ENCODE measurements around a stretch of chr17.

DNA sequence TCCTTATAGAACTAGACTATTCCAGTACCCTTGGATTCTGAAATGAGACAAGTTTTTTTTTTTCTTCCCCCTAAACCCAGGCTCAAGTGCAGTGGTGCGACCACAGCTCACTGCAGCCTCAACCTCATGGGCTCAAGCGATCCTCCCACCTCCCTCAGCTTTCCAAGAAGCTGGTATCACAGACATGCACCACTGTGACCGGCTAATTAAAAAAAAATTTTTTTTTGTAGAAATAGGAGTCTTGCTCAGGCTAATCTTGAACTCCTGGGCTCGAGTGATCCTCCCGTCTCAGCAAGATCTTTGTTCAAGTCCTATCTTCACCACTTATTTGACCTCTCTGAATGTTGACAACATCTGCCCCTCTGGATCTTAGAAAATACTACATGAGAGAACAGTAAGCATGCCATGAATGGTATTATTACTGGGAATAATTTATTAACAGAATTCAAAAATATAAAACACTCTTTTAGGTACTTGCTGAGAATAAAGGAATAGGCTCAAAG, 26.7 kb upstream of the CORO6 start:
- PRO-cap, result no peak
- RAMPAGE, long total RNA, 4 experiments, result no peak in any of the 4 experiments

GRCh38 chr17:29681918-29682465, 59.3 kb upstream of the CORO6 start:
- PRO-cap, result no peak
- RAMPAGE, long total RNA, 4 experiments, result no peak in any of the 4 experiments

DNA sequence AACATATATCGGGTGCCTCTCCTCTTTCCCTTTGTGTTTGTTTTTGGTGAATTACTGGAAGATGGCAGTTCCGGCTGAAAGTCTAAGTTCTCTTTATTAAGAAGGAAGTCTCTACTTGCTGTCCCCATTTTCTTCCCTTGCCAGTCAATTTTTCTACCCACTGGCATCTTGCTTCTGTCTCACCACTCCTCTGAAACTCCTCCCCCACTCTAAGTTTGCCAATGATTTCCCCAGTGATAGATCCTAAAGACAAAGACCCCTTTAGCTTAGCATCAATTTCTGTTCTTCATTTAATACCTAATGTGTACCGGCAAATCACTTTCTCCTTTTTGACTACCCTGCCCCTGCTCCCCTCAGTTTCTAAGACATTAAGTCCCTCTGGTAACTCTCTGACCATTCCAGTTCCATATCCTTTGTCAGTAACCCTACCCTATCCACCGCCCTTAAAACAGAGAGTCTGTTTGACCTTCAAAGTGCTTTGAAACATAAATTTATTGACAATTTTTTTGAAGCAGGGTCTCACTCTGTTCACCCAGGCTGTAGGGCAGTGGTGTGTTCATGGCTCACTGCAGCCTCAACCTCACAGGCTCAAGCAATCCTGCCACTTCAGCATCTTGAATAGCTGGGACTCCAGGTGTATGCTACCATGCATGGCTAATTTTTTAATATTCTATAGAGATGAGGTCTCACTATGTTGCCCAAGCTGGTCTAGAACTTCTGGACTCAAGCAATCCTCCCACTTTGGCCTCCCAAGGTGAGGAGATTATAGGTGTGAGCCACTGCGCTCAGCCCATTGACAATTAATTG, 94.1 kb upstream of the CORO6 start:
- PRO-cap, result no peak
- RAMPAGE, long total RNA, 4 experiments, result start-site peak on the minus strand in 1 of 4 experiments, centred at position 267 of the sequence, 6 reads per replicate

GRCh38 chr17:29758339-29759178, 135.8 kb upstream of the CORO6 start:
- PRO-cap, result no peak
- RAMPAGE, long total RNA, 4 experiments, result no peak in any of the 4 experiments

DNA sequence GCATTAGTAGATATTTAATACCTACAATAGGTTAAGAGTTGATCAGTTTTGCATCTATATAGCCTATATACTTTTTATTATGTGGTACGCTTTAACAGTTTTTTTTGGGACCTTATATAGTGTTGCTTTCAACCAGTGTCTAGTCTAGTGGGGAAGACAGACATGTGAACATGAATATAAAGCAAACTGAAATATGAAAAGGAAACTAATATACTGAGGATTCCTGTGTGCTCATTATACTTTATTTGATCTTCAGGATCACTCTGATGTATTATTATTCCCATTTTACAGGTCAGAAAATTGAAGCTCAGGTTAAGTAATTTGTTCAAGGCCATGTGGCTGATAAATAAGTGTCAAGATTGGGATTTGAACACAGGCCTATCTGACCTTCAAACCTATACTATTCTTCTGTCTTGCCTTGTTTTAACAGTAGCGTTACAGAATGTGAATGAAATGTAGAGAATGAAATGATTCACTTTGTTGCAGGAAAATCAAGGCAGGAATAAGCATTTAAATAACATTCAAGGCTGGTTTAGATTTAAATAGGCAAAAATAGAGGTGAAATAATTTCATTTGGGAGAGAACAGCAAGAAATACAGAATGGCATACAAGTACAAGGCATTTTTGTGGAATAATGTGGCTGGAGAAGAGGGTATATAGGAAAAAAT, 4.0 kb downstream of the NSRP1 start:
- PRO-cap, result no peak
- RAMPAGE, long total RNA, 4 experiments, result no peak in any of the 4 experiments

DNA sequence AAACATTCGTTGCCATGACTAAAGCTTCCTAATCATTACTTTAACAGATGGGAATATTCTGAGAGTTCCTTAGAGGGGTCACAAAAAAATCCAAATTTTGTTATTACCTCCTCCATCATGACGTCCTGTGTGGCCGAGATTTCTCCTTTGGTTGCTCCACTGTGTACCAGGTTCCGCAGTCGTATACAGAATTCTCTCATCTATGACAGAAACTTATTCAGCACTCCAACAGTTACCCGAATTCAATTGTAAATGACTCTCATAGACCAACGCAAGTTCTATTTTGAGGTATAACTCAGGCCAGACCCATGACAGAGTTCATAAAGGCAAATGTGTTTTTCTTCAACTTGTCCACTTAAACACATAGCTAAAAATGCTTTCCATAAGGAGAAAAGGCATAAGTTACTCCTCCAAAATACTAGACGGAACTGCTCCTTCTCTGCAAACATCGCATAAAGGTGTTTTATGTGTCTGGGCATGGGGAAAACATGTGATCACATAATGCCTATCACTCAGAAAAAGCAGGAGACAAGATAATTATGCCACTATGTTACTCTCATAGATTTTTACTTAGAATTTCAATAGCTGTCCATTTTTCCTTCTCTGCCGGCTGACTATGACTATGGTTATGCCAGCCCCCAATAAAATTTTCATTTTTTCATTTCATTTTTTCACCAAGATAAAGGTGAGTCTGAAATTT, 6.3 kb downstream of the BLMH start:
- PRO-cap, result no peak
- RAMPAGE, long total RNA, 4 experiments, result no peak in any of the 4 experiments

GRCh38 chr17:30380019-30380579, 1.4 kb downstream of the CPD start:
- PRO-cap, result no peak
- RAMPAGE, long total RNA, 4 experiments, result no peak in any of the 4 experiments

DNA sequence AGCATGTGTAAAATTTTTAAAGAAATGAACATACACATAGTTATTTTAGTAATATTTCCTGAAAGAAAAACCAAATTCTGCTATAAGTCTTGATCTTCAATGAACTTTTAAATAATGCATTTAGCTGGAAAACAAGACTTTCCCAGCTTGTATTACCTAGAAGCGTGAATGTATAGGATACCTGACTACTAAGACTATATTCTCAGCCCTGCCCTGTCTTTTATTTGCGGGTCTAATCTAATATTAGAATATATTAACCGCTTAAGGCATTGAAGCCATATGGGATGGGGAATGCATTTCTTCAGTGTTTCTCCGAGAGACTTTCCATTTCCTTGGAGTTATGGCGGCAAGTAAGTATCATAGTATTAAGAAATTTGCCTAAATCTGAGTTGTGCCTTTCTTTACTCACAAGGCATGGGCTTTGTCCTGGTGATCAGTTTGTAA, 10.3 kb upstream of the GOSR1 start:
- PRO-cap, result no peak
- RAMPAGE, long total RNA, 4 experiments, result no peak in any of the 4 experiments

GRCh38 chr17:30472356-30472896, 4.8 kb upstream of the GOSR1 start:
- PRO-cap, result no peak
- RAMPAGE, long total RNA, 4 experiments, result no peak in any of the 4 experiments

- PRO-cap, result no peak
- RAMPAGE, long total RNA, 4 experiments, result no peak in any of the 4 experiments
Observed at GRCh38 chr17:30666692-30667570, 157.6 kb downstream of the CRLF3 start.

GRCh38 chr17:30732235-30733013, 92.1 kb downstream of the CRLF3 start:
- PRO-cap, result no peak
- RAMPAGE, long total RNA, 4 experiments, result no peak in any of the 4 experiments

GRCh38 chr17:30822776-30823326, 1.6 kb downstream of the CRLF3 start:
- PRO-cap, result no peak
- RAMPAGE, long total RNA, 4 experiments, result no peak in any of the 4 experiments

DNA sequence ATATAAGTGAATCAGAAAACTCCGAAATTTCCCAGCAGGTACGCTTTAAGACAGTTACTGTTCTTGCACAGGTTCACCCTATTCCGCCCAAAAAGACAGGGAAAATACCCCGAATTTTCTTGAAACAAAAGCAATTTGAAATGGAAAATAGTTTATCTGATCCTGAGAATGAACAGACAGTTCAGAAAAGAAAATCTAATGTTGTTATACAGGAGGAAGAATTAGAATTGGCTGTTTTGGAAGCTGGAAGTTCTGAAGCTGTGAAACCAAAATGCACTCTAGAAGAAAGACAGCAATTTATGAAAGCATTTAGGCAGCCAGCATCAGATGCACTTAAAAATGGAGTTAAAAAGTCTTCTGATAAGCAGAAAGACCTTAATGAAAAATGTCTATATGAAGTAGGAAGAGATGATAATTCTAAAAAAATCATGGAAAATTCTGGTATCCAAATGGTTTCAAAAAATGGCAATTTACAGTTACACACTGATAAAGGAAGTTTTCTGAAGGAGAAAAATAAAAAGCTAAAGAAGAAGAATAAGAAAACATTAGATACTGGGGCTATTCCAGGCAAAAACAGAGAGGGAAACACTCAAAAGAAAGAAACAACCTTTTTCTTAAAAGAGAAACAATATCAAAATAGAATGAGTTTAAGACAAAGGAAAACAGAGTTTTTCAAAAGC, 3.4 kb downstream of the ATAD5 start:
- PRO-cap, result no peak
- RAMPAGE, long total RNA, 4 experiments, result no peak in any of the 4 experiments

- PRO-cap, result no peak
- RAMPAGE, long total RNA, 4 experiments, result no peak in any of the 4 experiments
Observed at GRCh38 chr17:30859393-30859597, 27.5 kb downstream of the ATAD5 start.

GRCh38 chr17:30905544-30906132, 400 bp downstream of the TEFM start:
- PRO-cap, result no peak
- RAMPAGE, long total RNA, 4 experiments, result no peak in any of the 4 experiments

GRCh38 chr17:31094415-31094836, 351 bp upstream of the NF1 start:
- PRO-cap, result bidirectional peak, plus-strand start at chr17:31094915, minus-strand start at chr17:31094811
- RAMPAGE, long total RNA, 4 experiments, result no peak in any of the 4 experiments

DNA sequence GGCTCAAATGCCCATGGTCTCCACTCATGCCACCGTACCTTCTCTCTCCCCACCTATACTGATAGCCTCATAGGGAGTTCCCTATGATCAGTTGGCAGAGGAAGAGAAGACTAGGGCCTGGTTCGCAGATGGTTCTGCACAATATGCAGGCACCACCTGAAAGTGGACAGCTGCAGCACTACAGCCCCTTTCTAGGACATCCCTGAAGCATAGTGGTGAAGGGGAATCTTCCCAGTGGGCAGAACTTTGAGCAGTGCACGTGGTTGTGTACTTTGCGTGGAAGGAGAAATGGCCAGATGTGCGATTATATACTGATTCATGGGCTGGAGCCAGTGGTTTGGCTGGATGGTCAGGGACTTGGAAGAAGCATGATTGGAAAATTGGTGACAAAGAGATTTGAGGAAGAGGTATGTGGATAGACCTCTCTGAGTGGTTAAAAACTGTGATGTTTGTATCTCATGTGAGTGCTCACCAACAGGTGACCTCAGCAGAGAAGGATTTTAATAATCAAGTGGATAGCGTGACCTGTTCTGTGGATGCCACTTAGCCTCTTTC, 91.5 kb downstream of the NF1 start:
- PRO-cap, result no peak
- RAMPAGE, long total RNA, 4 experiments, result start-site peak on the plus strand in 1 of 4 experiments, centred at position 212 of the sequence, 6 reads per replicate

DNA sequence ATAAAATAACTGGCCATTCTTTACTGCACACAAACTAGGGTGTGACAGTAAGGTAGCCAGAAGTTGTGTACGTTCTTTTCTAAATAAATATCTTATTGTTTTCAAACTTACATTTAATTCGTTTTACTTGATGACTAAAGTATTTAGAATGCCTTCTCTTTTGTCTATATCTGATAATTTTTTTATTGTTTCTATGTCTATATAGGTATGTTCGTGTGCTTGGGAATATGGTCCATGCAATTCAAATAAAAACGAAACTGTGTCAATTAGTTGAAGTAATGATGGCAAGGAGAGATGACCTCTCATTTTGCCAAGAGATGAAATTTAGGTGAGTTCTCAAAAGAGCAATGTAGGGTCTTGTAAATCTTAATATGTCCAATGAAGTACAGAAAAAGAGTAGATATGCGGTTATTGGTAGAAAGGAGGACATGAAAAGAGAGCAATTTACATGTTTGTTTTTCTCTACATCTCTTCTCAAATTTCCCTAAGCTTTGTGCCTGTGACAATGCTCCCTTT, 66.9 kb downstream of the OMG start:
- PRO-cap, result no peak
- RAMPAGE, long total RNA, 4 experiments, result start-site peak on the plus strand in 1 of 4 experiments, centred at position 269 of the sequence, 22 reads per replicate

GRCh38 chr17:31256944-31257446, 40.0 kb downstream of the OMG start:
- PRO-cap, result no peak
- RAMPAGE, long total RNA, 4 experiments, result no peak in any of the 4 experiments

- PRO-cap, result no peak
- RAMPAGE, long total RNA, 4 experiments, result no peak in any of the 4 experiments
Observed at GRCh38 chr17:31392196-31392643, 745 bp downstream of the RAB11FIP4 start.

Measured in sigmoid colon (tissue), 4 donors.